ENCODE measurements around the gene THPO.

GRCh38 chr3:182792712-182793103, 596 bp upstream of the ATP11B start:
- PRO-cap: no peak

DNA sequence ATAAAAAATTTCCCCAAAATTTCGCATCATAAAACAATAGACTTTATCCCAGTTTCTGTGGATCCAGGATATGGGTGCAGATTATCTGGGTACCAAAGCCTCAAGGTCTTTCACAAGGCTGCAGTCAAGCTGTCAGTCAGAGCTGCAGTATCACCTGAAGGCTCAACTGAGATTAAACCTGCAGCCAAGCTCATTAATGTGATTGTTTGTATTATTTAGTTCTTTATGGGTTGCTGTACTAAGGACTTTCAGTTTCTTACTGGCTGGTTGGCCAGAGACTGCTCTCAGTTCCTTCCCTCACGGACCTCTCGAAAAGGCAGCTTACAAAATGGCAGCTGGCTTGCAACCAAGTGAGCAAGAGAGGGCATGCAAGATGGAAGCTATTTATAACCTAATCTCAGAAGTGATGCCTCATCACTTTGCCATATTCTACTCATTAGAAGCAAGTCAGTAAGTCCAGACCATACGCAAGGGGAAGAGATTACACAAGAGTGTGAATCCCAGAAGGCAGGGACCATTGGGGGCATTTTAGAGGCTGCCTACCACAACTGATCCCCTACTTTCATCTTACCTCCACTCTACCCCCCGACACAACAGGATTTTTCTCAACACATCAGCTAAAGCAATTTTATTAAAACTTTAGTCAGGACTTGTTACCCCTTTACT, 54.8 kb downstream of the DCUN1D1 start:
- PRO-cap: no peak

DNA sequence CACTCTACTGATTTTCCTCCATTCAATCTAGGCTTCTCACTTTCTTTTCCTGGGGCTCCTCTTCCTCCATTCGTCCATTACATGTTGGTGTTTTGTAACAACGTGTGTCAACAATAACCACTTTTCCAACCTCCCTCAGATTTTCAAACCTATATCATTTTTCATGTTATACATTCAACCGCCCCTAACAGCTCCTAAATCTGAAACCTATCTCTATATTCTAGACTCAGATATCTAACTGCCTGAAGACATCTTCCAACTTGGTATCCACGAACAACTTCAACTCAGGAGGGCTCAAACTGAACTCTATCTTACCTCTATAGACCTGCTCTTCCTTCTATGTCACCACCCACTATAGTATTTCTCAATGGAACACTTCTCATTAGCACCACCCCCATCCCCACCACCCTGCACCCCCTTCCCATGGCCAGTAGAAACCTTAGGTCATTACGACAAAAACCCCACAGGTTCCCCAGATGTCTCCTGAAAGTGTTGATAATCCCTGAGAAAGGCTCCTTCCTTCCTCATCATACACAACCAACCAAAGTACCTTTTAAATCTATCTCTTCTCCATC, 28.0 kb downstream of the DCUN1D1 start:
- PRO-cap: no peak

DNA sequence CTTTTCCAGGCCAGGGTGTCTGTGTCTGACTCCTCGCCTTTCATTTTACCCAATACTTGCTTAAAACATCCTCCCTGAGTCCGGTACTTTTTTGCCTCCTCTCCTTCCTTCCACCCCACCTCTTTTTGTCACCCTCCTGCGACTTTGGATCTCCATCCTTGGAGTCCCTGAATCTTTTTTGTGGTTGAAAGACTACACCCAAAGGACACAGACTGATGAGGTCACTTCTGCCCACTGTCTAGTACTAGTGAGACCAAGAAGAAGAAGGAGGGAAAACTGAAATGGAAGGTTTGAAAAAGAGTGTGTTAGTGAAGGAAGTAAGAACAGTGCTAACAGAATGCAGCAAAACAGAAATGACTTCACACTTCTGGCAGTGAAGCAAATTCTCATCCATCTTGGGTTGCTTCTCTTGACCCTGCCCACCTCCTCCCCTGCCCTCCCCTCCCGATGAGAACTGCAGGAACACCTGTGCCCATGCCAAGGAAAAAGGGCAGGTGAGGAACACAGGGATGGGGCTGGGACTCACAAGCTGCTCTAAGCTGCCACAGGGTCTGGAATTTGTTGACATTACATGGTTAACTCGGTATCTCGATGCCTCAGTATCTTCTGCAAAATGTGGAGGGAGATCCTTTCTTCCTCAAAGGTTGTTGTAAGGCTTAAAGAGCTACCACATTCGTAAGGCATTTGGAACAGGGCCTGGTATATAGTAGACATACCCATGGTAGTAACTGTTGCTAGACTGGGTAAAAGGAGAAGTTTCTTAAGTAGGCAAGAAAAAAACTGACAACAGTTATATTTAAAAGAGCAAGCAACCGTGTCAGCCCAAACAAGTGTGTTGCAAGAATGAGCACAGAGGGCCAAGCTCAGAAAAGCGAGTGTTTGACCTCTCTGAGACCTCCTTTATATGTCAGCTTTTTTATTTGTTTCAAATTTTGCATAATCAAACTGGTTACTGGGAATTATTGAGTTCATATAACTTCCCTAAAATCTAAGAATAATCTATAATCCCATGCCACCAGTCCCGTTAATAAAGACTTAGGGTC, 6.9 kb downstream of the B3GNT5 start:
- PRO-cap: no peak

- PRO-cap: no peak
These were observed 16.7 kb downstream of the B3GNT5 start for GRCh38 chr3:183269358-183270469.

GRCh38 chr3:183315535-183316260, 62.6 kb downstream of the B3GNT5 start:
- PRO-cap: no peak

GRCh38 chr3:183554288-183554757, 1.2 kb downstream of the KLHL6 start:
- PRO-cap: no peak

DNA sequence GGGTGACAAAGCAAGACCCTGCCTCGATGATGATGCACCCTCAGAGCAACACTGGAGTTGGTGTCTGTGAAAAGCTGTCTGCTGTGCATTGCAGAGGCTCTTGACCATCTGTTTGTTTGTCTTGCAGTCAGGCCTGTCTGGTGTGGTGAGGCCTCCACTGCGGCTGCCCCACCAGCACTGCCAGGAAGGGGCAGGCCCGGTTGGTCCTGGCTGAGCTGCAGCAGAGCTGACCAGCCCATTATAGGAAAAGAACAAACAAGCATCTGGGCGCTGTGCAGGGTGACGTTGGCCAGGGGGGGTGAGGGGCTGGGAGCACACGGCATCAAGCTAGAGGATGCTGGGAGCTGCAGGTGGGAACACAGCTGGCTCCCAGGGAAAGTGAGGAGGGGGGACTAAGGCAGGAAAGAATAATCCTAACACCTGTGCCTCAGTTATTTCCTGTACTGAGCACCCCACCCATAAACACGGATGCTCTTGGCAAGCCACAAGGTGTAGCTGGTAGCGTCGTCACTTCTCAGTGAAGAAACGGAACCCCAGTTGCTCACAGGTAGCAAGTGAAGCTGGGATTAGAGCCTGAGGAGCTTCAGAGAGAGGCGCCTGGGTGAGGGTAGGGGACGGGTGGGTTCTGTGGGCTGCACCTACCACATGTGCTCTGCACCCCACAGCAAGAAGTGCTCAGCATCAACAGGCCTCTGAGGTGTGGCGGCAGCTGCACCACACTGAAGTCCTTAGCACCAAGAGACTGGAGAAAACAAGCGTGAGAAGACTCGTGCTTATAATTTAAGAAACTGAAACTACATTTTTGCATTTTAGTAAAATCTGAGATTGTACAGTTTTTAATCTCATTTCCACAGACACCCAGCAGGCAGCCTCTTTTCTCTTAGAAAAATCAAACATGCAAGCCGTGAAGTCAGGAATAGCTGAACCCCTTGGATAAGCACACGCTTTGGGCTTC, 10.0 kb downstream of the MAP6D1 start:
- PRO-cap: no peak

DNA sequence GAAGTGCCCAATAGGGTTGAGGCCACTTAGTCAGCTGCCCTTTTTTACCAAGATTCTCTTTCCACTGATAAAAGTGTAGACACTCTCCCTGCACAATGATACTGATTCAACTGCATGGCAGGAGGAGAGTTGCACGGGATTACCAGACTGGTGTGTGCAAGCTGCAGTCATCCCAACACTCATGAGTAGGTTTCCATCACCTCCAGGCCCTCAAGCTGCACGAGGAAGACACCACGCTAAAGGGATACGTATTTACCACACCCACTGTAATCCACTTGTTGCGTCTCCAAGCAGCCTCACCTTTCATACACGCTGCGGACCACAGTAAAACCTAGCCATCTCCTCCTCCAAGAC, 957 bp downstream of the ABCC5 start:
- PRO-cap: no peak

DNA sequence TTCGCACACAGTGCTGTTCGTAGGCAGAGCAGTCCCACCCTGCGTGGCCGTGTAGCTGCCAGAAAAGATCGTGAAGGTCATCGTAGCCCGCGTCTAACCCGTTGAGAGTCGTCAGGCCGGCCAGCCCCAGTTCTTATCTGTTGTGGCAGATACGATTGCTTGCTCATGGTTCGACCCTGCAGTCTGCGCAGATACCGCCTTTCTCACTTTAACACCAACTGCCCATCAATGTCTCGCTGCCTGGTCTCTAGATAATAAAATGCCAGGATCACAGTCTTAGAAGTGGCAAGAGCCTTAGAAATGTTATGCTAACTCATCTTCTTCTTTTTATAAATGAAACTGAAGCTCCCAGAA, 490 bp upstream of the ABCC5 start:
- PRO-cap: no peak

GRCh38 chr3:184259576-184260565, 1.5 kb downstream of the CAMK2N2 start:
- PRO-cap: no peak

DNA sequence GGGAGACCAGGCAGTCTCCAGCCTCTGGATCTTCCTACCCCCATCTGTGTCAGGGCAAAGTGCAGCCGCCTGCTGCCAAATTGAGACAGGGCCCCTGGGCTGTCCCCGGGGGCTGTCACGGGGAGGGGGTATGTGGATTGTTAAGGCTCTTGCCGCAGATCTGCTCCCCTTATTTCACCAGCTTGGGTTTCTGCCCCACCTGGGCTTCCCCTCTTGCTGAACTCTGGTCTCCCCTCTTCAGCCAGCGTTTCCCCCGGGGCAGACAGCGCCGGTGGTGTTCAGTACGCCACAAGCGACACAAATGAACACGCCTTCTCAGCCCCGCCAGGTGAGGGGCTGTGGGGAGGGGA, 1.5 kb downstream of the EIF4G1 start:
- PRO-cap: no peak

DNA sequence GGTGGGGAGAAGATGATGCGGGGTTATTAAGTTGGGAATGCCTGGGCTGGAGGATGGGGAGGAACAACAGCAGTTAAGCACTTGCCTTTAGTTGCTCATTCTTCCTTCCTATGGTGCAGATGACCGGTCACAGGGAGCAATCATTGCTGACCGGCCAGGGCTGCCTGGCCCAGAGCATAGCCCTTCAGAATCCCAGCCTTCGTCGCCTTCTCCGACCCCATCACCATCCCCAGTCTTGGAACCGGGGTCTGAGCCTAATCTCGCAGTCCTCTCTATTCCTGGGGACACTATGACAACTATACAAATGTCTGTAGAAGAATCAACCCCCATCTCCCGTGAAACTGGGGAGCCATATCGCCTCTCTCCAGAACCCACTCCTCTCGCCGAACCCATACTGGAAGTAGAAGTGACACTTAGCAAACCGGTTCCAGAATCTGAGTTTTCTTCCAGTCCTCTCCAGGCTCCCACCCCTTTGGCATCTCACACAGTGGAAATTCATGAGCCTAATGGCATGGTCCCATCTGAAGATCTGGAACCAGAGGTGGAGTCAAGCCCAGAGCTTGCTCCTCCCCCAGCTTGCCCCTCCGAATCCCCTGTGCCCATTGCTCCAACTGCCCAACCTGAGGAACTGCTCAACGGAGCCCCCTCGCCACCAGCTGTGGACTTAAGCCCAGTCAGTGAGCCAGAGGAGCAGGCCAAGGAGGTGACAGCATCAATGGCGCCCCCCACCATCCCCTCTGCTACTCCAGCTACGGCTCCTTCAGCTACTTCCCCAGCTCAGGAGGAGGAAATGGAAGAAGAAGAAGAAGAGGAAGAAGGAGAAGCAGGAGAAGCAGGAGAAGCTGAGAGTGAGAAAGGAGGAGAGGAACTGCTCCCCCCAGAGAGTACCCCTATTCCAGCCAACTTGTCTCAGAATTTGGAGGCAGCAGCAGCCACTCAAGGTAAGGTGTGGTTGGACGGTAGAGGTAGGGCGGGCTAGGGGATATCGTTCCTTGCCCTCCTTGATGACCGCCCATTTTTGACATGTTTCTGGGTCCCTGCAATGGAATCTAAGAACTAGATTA, 7.1 kb downstream of the EIF4G1 start:
- PRO-cap: no peak

GRCh38 chr3:184332271-184333352, 4.8 kb upstream of the FAM131A start:
- PRO-cap: no peak

- PRO-cap: no peak
These were observed 9.7 kb downstream of the CLCN2 start for GRCh38 chr3:184351221-184352585.

DNA sequence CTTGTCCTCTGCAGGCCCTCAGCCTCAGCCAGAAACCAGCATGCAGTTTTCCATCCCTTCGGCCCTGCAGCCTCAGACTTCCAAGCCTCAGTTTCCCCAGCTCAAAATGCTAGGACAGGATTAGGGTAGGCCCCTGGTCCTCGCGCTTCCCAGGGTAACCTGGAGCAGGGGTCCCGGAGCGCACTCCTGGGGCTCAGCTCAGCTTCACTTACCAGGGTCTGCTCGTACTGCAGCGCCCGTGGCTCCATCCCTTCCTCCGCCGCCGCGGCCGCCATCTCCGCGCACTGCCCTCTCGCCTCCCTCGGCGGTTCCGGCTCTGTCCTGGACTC, 236 bp downstream of the CLCN2 start:
- PRO-cap: no peak

GRCh38 chr3:184377581-184378548, at the start of gene THPO:
TSS of gene THPO (minus strand) at chr3:184378207.
- PRO-cap: no peak

- PRO-cap: no peak
These were observed 2.8 kb downstream of the CHRD start for GRCh38 chr3:184382605-184383195.

- PRO-cap: no peak
These were observed 5.3 kb downstream of the EPHB3 start for GRCh38 chr3:184566833-184567385.

GRCh38 chr3:184575429-184576279, 14.1 kb downstream of the EPHB3 start:
- PRO-cap: no peak

All from SP-49 (cell line).